Pericardium (tissue), 1 donor: Measurements from ENCODE around the genes CTBP1, TMEM129 and TACC3.

GRCh38 chr4:1216856-1217704, 31.9 kb downstream of the CTBP1 start:
- RRBS, result no CpG with 5 or more reads among the region's 51 CpGs

DNA sequence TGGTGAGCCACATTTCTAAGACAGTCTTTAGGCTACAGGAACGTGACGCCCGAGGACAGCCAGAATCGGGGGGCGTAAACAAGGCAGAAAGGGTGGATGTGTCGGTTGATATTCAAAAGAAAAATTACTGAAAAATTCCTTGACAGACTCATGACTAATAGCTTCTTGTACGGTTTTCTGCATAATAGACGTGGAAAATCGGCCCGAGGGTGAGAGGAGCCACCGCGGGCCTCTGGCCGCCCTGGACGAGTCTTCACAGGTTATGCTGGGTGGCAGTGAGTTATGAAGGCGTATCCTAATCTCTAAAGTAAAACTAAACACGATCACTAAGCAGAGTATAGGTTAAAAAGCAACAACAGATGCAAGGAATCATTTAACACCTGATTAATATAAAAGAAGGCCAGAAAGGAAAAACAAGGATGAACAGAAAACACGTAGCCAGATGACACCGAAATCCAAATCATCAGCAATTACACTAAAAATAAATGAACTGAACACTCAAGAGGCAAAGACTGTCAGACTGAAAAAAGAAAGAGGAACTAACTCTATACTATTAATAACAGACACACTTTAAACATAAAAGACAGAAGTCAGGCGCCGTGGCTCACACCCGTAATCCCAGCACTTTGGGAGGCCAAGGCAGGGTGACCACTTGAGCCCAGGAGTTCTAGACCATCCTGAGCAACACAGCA, 30.3 kb downstream of the CTBP1 start:
- RRBS, result no CpG with 5 or more reads among the region's 21 CpGs

DNA sequence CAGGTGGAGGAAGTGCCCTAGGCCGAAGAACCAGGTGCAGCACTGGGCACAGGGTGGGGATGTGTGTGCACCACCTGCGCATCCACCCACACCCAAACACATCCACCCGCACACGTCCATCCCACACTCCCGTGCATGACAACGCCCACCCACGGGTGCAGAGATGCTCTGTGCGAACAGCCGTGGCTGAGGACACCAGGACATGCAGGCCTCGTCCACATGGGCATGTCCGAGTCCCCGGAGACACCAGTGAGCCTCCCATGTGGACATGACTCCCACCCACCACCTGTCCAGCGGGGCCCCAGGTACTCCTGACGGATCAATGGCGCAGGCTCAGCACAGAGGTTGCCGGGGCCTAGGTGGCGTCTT, 19.7 kb downstream of the CTBP1 start:
- RRBS, result 92% methylated on average over 5 of the region's 17 CpGs

DNA sequence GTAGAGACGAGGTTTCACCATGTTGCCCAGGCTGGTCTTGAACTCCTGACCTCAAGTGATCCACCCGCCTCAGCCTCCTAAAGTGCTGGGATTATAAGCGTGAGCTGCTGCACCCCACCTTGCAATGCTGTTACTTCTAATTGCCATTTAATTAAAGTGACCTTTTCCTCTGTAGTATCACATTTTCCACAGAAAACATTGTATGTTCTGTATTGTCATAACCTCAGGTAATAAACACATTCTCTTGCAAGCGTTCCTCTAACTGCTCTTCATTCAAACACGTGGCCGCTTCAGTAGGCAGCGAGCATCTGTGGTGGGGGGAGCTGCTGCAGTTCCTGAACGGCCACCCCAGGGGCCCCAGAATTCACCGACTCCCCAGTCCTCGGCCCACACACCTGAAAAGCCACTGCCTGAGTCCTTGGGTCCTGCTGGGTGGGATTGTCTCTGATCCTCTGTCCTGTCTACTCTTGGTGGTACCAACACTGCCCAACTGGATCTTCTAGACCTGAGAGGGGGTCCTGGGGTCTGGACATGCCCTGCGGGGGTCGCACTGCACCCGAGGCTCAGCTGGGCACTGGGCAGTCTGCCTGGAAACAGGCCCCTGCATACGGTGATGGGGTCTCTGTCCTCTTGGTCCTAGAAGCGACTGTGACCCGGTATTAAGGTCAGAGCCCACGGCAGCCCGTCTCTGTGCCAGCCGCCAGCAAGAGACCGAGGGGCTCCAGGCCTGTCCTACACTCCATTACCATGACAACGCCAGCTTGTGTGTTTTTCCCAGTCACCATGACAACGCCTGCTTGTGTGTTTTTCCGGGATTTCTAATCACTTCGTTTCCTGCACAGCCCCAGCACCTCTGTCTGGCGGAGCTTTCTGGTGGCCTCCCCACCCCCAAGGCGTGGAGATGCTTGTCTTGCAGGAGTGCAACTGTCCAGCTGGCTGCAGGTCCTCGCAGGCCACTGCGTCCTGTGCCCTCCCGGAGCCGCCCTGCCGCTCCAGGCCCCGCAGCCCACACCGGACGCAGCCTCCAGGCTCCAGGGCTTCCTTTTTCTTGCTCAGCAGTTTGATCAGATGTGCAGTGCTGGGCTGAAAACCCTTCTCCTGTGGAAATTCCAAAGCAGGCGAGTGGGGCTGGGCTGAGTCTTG, 16.1 kb downstream of the CTBP1 start:
- RRBS, result 47% methylated on average over 5 of the region's 35 CpGs

DNA sequence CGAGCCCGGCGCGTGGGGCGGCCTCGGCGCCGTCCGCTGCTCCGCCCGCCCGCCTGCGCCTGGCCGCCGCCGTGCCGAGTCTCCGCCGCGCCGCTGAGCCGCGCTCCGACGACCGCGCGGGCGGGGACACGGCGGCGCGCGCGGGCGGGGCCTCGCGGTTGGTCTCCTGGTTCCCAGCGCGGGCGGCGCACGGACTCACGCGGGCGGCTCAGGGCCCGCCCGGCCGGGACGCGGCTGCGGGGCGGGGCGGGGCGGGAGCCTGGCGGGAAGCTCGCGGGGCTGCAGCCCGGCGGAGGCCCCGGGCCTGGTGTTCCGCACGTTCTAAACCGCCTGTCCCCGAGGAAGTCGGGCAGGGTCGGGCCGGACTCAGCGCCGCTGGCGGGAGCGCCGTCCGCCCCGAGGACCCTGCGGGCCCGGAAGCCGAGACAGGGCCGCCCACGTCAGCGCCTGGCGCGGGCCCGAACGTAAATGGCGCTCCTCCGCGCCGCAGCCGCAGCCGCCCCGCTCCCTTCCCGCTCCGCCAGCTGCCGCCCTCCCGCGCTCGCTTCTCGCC, at the start of gene CTBP1:
CTBP1 (minus strand) TSS at position 122 of the 553 bp plus-strand sequence.
- RRBS, result 2% methylated on average over 28 of the region's 99 CpGs

DNA sequence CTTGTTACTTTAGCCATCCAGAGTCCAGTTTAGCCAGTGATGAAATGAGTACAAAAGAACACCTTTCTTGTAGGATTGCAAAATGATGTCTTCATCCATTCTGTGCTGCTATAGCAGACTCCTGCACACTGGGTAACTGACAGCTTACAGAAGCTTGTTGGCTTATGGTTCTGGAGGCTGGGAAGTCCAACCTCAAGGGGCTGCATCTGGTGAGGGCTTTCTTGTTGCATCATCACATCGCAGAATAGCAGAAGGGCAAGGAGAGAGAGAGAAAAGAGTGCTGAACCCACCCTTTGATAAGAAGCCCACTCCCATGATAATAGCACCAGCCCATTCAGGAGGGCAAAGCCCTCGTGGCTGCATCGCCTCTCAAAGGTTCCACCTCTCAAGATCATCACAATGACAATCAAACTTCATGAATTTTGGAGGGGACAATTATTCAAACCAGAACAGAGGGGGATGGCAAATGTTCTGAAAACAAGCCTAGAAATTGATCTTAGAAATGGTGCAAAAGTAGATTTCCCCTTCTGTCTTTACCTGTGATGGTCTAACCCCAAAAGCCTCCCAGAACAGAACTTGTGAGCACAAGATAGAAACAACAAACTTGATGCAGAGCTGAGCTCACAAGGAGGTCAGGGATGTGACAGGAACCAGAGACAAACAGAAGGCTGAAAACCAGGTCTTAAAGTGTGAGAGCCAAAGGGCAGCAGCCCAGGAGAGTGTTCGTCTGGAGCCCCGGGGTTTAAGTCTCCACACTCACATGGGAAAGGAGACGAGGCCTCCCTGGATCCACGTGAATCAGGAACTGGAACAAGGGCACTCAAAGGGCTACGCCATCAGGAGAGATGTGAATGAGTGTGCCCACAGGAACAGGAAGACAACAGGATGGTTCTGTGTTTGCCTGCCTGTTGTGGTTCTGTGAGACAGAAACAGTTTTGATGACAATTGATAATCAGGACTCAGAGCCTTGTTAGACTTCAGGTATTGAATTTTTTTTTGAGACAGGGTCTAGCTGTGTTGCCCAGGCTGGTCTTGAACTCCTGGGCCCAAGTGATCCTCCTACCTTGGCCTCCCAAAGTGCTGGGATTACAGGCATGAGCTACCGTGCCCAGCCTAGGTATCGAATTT, 4.6 kb upstream of the CTBP1 start:
- RRBS, result no CpG with 5 or more reads among the region's 10 CpGs

DNA sequence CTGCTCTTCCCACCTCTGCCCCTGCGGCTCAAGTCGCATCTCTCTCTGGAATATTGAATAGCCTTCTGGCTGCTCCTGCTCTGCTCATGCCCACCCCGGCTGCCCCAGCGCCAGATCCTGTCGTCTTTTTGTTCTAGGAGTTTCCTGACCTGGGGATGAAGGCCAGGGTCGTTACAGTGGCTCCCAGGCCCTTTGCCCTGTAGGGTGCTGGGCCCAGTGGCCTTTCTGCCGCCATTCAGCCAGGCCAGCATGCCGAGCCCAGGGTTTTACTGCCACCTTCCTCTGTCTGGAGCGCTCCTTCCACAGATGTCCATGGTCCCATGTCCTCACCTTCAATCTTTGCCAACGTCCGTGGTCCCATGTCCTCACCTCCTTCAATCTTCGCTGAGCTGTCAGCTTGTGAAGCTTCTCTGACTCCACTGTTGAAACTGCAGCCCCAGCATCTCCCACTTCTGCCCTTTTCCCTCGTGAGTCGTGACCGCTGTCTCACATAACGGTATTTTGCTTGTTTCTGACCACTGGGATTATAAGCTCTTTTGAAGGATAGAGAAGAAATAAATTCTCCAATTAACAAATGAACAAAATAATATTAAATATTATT, 9.8 kb downstream of the MAEA start:
- RRBS, result no CpG with 5 or more reads among the region's 16 CpGs

DNA sequence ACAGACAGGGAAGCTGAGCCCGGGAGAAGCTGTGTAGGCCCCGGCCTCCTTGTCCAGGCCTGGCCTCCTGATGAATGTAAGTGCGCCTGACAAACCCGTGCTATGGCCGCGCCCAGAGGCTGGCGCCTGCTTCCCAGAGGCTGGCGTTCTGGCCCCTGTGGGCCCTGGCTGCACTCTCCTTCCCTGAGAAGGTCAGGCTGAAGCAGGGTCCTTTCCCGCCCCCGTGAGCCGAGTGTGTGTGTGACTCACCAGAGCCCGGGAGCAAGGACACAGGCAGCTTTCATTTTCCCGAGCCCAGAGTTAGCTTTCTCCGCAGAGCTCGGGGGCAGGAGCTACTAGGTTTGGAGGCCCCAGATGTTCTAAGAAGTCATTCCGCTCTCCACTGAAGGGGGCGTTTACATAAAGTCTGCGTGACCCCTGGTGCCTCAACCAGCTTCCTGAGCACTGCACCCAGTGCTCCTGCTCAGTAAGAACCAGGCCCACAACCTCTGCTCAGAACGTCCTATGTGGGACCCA, 13.5 kb downstream of the UVSSA start:
- RRBS, result no CpG with 5 or more reads among the region's 19 CpGs

- RRBS, result 70% methylated on average over 8 of the region's 55 CpGs
These were observed 114.2 kb upstream of the NKX1-1 start for GRCh38 chr4:1520318-1520950.

GRCh38 chr4:1541111-1541636, 134.9 kb upstream of the NKX1-1 start:
- RRBS, result no CpG with 5 or more reads among the region's 16 CpGs

- RRBS, result no CpG with 5 or more reads among the region's 25 CpGs
These were observed 971 bp upstream of the FAM53A start for GRCh38 chr4:1684934-1685633.

GRCh38 chr4:1721022-1721412, at the start of gene TMEM129:
TMEM129 (minus strand) TSS chr4:1721323.
- RRBS, result 1% methylated on average over 15 of the region's 43 CpGs

- RRBS, result 1% methylated on average over 38 of the region's 60 CpGs
These were observed at the start of gene TACC3 for GRCh38 chr4:1721413-1721837. TACC3 (plus strand) TSS chr4:1721521.

DNA sequence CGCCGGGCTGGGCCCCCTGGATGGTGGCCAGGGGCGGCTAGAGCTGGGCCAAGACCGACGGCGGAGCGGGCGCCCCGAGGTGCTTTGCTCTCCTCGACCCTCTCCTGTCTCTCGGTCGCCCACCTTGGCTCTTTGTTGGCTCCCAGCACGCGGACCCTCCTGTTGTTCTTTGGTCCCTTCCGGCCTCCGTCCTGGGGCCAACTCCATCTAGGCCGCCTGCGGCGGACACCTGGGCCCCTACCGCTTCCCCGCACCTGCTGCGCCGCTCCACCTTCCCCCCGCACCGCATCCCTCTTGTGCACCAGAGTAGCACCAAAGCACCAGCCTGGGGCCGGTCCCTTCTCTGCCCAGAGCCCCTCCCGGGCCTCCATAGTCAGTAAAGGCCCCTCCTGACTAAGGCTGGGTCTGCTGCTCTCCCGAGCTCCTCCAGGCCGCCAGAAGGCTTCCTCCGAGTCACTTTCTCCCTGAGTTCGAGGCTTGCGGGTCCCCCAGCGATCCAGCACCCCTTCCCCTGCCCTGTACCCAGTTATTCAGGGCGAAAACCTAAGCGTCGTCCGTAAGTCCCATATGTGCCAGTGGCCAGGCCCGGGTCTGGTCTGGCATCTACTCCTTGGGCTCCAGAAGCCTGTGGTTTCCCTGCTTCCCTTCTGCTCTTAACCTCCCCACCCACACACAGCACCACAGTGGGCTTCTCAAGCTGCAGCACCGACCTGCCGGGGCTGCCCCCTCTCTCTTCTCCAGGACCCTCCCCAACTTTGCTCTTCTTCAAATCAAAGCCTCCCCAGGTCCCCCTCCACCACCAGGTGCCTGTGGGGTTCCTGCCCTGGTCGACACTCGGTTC, 737 bp downstream of the TACC3 start:
- RRBS, result 33% methylated on average over 1 of the region's 42 CpGs

DNA sequence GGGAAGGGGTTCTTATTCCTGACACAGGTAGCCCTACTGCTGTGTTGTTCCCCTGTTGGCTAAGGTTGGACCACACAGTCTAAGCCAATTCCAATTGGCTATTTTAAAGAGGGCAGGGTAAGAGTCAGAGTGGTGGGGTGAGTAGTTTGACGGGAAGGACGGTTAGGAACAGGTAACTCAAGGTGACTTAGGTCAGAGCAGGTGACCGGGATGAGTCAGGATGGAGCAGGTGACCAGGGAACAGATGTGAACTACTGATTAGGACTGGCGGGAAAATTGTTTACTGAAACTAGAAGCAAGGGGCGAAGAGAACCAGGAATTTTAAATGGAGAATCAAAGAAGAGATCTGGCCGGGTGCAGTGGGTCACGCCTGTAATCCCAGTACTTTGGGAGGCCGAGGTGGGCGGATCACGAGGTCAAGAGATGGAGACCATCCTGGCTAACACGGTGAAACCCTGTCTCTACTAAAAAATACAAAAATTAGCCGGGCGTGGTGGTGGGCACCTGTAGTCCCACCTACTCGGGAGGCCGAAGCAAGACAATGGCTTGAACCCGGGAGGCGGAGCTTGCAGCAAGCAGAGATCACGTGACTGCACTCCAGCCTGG, 17.5 kb downstream of the TACC3 start:
- RRBS, result no CpG with 5 or more reads among the region's 18 CpGs

- RRBS, result 11% methylated on average over 37 of the region's 85 CpGs
These were observed 26.2 kb upstream of the FGFR3 start for GRCh38 chr4:1766556-1767561.

GRCh38 chr4:1808203-1808918, 15.3 kb downstream of the FGFR3 start:
- RRBS, result no CpG with 5 or more reads among the region's 17 CpGs

GRCh38 chr4:1869943-1870365, 1.2 kb upstream of the NSD2 start:
- RRBS, result 0% methylated on average over 2 of the region's 13 CpGs

DNA sequence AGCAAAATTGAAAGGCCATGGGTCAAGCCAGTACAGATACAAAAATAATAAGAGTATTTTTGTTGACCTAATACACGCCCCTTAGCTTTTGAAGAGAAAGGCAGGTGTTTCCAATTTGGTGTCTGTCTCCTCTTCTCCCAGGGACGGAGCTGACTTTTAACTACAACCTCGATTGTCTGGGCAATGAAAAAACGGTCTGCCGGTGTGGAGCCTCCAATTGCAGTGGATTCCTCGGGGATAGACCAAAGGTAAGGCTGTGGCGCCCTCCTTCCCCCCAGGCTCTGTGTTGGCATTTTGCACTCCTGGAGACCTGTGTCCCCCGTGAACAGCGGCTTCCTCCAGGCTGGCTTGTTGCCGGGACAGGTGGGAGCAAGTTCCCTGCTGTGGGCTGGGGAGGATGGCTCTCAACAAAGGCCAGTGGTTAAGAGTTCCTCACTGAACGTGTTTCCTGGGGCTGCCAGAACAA, 33.6 kb downstream of the NELFA start:
- RRBS, result no CpG with 5 or more reads among the region's 11 CpGs

- RRBS, result no CpG with 5 or more reads among the region's 17 CpGs
These were observed 13.1 kb upstream of the NELFA start for GRCh38 chr4:2021764-2022379.